Right common carotid artery plus branches (tissue), 1 donor: ENCODE measurements around a stretch of chr15.

DNA sequence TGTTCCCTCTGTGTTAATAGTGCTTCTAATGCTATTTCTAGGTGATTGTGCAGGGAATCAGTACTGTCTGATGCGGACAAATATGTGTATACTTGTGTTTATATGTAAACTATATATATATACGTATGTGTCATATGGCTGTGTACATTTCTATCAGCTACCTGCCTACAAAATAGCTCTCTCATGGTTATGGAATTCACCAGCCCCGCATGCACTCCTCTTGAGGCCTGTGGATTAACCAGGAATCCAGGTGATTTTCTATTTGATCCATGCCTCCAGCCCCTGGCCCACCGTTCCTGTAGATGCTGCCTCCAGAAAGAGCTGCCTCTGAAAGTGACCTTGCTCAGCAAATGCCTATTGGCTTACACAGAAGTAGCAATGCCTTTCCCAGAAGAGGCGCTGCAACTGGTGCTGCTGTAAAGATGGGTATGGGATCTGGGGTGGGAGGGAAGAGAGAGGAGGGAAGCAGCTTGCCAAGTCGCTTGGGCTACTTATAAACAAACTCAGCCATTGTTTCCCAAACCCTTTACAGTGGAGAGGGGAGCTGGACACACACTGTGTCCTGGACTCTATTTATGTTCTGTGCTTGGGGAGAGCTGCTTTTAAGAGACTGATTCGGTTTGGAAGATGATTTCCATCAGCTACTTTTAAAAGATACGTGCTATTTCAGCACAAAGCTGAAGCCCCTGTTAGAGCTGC lies 440.3 kb downstream of the MCTP2 start:
- PRO-cap = unidirectional peak, plus-strand start at position 520 of the sequence

GRCh38 chr15:95278843-95279402 lies 1047.6 kb downstream of the MCTP2 start:
- PRO-cap = no peak

GRCh38 chr15:95293443-95293853 lies 1037.1 kb upstream of the NR2F2 start:
- PRO-cap = no peak

DNA sequence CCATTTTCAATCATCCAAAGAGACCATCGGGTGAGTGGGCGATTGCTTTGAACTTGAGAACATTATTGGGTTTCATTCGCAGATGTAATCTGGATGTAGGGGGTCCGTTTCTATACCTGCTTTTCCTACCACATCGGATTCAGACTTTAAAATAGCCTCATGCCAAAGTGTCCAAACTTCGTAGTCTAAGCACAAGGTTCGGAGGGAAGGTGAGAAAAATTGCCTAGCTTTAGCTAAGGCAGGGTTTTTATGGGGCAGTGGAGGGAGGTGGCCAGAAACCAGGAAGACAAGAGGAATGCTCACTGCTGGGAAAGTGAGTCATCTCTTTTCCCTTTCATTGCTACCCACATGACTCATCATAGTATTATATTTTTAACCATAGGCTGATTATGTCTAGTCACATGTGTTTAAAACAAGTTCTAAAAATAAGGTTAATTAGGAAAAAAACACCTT lies 773.1 kb upstream of the NR2F2 start:
- PRO-cap = no peak

DNA sequence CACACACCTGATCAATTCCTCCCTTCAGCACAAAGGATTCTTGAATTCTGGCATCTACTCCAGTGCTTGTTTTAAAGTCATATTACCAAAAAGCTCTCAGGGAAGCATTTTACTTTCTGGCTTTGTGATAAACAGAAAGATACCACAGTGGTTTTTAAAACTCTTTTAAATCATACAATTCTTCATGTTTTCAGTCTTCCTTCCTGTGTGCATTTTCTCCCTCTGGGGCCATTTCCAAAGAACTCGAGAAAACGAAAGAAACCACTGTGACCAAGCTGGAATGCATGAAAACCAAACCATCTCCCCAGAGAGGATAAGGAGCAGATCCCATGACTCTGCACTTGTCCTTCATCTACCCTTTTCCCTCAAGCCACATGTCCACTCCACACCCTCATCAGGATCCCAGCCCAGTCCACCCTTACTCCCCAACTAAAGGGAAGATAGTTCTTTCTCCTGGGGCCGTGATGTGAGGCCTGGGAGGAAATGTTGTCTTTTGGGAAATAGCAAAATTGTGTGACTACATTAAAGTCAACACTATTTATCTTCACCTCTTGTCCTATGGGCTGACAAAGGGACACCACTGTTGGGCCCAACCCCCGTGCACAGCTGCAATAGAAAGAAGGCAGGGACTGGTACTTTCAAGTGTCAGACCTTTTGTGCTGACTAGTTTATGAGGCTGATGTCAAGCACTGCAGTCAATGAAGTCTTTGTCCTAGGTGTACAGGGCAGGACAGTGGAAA lies 487.3 kb upstream of the NR2F2 start:
- PRO-cap = no peak

GRCh38 chr15:95845800-95846663 lies 484.5 kb upstream of the NR2F2 start:
- PRO-cap = bidirectional peak, plus-strand start at chr15:95846328, minus-strand start at chr15:95846091

- PRO-cap = no peak
Observed at GRCh38 chr15:95874495-95875012, 455.9 kb upstream of the NR2F2 start.

- PRO-cap = no peak
Observed at GRCh38 chr15:95936882-95937587, 393.5 kb upstream of the NR2F2 start.

DNA sequence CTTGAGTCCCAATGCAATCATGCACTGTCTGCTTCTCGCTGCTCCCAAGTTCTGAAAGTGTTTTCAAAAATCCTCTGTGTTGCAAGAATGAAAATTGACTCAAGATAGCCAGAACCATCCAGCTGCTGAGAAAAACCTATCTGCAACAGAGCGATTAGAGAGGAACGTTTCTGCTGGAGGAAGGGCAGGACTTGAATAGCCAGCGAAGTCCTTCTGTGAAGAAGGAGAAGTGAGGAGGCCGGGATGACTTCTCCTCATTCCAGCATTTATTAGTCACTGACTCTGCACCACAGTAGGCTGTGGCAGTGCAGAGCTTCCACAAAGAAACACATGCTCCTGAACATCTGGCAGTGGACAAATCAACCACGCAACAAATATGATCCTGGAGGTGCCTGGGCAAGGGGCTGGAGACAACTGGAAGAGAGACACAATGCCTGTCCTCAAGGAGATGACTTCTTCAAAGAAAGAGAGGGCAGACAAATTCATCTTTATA lies 358.2 kb upstream of the NR2F2 start:
- PRO-cap = no peak

GRCh38 chr15:96053206-96054393 lies 276.9 kb upstream of the NR2F2 start:
- PRO-cap = no peak

DNA sequence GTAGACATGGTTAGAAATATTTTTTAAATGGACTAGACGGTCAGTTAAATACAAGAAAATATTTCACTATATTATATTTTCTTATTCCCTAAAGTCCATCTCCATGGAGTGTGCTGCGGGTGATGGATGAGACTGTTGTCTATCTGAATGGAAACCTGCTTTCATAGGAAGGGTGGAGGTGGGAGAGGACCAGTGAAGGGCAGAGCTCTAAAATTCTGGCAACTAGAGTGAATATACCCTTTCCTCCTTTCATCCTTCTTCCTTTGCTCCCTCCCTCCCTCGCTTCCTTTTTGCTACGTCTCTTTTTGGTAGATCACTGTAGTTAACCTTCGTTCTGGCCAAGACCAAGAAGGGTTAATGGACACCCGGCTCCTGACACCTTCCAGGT lies 9.9 kb upstream of the NR2F2 start:
- PRO-cap = no peak

- PRO-cap = bidirectional peak, plus-strand start at chr15:96326047, minus-strand start at chr15:96325818
Observed at GRCh38 chr15:96325058-96326217, 5.1 kb upstream of the NR2F2 start.

GRCh38 chr15:96336911-96337795 lies 6.7 kb downstream of the NR2F2 start:
- PRO-cap = bidirectional peak, plus-strand start at chr15:96337215, minus-strand start at chr15:96337001; unidirectional peak, minus-strand start at chr15:96337508

DNA sequence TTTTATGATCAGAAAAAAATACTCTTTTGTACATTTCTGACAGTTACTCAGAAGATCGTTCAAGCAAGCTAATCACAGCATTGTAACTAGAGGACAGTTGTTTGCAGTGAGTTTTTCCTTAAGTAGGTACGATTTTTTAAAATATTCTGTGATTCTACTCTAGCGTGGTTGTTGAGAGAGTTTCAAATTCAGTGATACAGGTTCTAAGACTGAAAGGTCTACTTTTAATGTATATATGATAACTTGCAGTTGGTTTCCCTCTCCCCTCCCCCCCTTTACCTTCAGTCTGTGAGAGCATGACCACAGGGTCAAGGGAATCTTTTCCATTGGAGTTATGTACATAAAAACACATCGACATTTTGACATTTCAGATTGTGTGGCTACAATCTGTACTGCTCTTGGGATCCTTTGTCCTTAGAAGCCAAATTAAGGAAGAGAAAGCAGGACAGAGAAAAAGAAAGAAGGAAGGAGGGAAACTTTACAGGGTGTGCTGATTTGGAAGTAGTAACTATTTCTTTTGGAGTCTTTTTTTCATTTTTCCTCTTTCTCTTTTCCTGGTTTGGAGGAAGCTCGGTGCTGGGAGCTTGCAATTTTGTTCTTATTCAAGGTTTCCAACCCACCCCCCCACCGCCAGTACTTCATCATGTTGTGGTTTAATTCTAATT lies 8.8 kb downstream of the NR2F2 start:
- PRO-cap = no peak

DNA sequence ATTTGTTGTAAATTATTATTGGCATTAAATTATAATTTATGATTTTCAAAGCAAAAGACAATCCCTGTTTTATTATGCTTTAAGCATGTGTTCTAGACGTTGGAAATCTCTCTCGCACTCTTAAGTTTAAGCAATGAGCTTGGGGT lies 9.6 kb downstream of the NR2F2 start:
- PRO-cap = no peak

- PRO-cap = unidirectional peak, minus-strand start at chr15:96342106
Observed at GRCh38 chr15:96341799-96342507, 11.5 kb downstream of the NR2F2 start.

DNA sequence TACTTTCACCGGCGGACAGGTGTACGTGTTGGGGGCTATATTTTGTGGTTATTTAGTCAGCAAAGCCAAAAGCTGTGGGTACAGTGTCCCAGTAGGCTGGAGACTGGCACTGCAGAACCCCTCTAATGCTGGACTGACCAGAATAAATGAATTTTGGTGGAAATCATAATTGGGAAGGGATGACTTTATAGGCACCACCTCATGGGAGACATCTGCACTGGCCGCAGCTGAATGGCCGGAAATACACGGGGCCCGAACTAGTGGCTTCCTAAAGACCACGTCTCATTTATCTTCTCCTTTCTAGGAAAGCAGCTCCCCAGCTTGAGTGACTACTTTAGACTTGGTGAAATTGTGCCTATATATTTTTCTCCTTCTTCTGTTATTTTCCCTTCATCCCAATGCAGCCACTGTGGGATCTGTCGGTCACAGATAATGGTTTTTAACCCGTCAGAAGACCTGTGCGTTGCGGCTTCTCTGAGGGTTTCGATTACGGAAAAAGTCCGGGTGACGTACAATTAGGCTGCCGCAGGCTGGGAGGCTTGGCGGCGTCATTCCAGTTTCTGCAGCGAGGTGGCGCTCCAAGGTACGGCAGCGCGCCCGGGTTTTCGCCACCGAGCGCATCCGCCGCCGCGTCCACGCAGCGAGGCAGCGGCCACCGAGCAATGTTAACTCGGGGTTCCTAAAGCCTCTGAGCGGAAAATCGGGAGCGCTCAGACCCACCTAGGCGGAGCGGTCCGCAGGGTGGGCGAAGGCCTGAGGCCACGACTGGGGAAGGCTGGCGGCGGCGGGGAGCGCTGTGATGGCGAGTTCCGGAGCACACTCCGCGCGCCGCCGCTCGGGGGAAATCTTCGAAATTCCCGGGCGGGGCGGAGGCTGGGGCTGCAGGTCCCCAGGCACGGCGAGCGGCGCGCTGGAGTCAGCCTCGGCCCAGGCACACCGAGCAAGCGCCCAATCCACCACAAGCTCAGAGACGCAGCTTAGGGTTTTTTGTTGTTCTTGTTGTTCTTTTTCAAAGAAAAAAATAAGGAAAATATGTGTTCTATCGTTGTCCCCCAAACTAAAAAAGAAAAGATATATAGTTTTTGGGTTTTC lies 26.3 kb downstream of the NR2F2 start:
- PRO-cap = bidirectional peak, plus-strand start at position 632 of the sequence, minus-strand start at position 489 of the sequence

DNA sequence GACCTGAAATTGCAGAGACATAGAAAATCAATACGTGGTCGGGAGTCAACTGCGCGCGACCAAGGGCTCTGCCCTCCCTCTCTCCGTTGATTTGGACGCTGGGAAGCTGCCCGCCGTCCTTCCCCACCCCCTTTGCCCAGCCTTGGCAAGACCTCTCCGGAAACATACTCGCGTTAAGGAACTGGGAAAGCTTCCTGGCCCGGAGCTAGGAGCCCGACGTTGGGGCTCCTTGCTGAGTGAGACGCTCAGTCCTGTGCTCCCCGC lies 37.7 kb downstream of the NR2F2 start:
- PRO-cap = no peak

GRCh38 chr15:96417505-96417828 lies 87.0 kb downstream of the NR2F2 start:
- PRO-cap = no peak

DNA sequence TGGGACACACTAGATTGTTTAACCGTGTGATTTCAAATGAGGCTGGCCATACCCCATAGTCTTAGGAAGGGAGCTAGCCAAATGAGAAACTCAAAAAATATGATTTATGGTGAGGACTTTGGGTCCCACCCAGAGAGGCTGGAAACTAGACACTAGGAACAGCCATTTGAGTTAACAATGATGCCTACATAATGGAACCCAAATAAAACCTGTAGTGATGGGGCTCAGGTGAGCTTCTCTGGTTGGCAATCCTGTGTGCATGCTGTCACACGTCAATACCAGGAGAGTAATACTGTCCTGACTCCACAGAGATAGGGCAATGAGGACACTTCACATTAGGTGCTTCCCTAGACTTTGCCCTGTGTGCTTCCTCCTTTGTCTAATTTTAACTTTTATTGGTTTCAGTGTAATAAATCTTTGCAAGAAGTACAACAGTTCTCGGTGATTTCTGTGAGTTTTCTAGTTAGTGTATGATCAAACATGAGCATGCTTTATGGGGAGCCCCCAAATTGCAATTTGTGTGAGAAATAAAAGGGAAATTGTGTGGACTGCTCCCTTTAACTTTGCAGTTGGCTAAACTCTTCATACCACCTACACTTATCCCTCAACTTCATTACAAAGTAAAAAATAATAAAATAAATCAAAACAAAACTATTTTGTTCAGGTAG lies 281.8 kb upstream of the ARRDC4 start:
- PRO-cap = no peak